ENCODE measurements around a stretch of chr14.

DNA sequence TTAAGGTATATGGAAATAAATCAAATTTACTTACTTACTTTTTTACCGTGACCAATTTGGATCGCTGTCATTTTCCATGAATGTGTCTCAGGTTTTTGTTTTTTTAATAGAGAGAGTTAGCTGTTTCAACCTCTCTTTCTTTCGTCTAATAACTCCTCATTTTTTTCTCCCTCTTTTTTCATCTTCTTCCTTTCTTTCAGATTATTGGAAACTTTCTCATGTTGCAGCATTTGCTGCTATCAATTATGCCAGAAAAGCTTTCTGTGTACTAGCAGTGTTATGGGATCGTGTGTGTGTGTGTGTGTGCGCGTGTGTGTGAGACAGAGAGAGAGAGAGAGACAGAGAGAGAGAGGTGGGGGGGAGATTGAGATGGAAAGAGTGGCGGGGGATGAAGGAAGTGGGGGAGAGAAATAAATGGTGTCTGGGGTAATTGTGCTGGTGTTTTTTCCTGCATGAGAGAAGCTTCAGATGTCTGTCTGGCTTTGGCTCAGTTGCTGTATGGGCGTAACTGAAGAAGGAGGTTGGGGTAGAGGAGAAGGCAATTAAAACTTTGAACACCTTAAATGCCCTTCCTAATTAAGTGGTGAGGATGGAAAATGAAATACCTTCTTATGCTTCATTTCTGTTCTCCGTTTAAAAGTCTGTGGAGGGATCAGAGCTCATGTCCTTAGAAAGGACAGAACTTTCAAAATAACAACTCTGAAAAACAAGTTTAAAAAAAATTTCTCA is 268.9 kb downstream of the RAD51B start:
- PRO-cap, result no peak

- PRO-cap, result no peak
Measured at GRCh38 chr14:68137458-68138386, 318.1 kb downstream of the RAD51B start.

DNA sequence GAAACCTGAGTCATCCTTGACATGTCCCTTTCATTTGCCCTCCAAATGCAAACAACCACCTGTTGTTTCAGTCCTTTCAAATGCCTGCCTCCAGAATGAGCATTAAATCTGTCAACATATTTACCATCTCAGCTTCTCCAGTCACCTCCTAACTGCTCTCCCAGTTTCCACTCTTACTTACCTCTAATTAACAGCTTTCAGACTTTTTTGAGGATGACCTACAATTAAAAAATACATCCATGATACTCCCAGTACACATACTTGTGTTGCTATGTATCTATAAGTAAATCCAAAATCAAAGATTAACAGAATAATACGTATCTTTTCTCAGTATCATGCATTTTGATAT is 375.7 kb downstream of the RAD51B start:
- PRO-cap, result no peak

DNA sequence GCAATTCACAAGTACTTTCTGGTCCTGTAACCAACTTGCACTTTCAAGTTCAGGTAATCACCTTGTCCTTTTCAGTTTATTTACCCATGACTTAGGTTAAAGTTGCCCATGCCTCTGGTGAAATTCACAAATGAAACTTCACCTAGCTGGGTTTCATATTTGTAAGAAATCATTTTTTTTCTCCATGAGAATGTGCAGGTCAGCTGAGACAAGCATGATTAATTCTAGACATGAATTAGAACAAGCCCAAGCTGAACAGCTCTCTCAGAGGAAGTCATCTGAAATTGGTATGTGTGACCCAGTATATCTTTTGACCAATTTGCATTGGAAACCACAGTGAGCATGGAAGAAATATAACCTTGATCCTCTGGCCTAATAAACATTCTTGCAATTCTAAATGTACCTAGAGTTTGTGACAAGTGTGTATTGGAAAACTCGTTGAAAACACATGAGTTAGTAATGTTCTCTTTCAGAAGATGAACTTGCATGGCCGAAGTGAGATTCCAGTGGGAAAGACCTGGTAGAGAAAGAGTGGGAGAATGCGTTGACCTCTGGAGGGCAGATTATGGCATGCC is 486.5 kb downstream of the ZFP36L1 start:
- PRO-cap, result no peak

GRCh38 chr14:68364207-68364821 is 428.6 kb downstream of the ZFP36L1 start:
- PRO-cap, result bidirectional peak, plus-strand start at chr14:68364576, minus-strand start at chr14:68364369

GRCh38 chr14:68384441-68384773 is 408.5 kb downstream of the ZFP36L1 start:
- PRO-cap, result no peak

- PRO-cap, result no peak
Measured at GRCh38 chr14:68451832-68452522, 340.9 kb downstream of the ZFP36L1 start.

DNA sequence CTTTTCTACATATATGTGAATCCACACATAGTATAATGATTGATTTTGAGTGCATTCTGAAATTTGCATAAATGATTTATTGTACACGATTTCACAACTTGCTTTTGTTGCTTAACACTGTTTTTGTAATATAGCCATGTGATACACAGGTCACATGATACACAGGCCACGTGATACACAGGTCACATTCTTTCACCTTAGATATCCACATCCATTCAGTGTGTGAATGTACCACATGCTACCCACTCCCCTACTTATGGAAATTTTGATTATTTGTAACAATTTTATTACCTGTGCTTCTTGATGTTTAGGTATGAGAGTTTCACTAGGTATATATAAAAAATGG is 319.0 kb downstream of the ZFP36L1 start:
- PRO-cap, result no peak

GRCh38 chr14:68509829-68510686 is 282.8 kb downstream of the ZFP36L1 start:
- PRO-cap, result no peak

DNA sequence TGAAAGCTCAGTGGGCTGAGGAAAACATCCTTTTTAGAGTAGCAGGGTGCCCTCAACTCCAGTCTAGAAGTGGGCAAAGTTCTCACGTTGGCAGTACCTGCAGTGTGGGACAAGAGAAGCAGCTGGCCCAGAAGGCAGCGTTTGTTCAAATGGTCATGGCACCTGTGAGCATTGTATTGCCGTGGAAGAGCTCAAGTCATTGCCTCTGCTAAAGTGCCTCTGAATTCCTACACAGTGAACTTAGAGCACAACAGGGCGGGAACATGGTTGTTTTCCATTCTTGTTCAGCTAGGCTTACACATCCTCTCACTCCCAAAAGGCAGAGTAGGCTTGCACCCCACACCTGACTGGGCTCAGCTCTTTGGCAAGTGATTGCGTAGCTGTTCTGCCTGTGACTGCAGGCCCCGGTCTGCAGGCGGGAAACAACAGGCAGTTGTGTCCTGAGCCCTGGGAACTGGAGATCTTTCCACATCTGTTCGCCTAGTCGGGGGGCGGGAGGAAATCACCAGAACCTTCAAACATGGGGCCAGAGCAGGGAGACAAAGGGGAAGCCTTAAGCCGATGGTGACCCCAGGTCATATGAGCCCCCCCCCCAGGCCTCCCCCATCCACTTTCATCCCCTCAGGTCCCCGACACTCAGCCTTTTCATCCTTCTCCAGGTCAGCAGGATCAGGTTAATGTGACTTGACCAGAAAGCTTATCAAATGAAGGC is 274.7 kb downstream of the ZFP36L1 start:
- PRO-cap, result no peak

DNA sequence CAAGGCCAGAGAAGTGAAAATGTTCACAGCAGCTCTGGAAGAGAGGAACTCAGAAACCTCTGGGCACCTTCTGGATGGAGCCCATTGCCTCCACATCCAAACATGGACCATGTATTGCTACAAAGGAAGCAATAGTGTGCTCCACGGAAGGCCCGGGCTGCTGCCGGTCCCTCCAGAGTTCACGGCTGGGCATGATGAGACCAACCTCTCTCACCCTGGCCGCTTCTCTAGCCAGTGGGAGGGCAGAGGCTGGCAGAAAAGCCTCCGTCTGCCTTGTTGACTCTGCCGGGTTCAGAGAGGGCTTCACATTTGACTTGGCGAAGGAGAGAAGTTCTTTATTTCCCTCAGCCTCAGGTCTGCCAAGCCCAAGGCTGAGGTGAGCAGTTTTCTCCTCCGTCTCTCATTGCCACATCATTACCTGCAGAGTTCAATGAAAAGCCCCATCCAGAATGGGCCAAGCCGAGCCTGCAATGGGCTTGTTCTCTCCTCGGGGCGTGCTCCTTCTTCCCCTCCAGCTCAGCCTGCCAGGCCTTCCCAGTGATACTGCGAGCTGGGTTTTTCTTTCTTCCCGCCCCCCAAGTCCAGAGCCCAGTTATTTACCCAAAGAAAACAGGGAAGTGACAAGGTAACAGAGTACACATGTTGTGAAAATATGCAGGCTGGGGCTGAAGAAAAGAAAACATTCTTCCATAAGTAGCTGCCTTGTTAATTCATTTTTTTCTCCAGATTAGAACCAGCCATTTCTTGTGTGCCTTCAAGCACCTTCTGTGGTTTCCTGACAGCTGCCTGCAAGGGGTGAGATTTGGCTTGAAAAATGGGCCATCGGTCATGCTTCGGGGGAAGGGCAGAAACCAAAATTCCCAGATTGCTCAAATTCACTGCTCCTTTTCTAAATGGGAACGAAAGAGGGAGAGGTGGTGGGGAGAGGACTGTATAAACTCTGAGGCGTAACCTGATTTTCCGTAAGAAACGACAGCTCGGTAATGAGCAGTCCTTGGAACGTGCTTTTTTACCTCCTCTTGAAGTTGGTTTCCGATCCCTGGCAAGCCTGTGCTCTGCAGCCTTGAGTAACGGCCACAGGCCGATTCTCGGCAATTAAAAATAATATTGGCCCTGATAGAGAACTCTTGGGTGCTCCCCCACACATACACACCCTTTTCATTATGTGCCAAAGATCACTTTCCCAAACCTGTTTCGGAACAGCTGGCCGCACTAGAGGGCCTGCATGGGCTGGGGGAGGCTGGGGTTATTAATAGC is 229.6 kb downstream of the ZFP36L1 start:
- PRO-cap, result no peak

GRCh38 chr14:68565066-68565739 is 227.7 kb downstream of the ZFP36L1 start:
- PRO-cap, result no peak

- PRO-cap, result no peak
Measured at GRCh38 chr14:68569831-68570497, 222.9 kb downstream of the ZFP36L1 start.

DNA sequence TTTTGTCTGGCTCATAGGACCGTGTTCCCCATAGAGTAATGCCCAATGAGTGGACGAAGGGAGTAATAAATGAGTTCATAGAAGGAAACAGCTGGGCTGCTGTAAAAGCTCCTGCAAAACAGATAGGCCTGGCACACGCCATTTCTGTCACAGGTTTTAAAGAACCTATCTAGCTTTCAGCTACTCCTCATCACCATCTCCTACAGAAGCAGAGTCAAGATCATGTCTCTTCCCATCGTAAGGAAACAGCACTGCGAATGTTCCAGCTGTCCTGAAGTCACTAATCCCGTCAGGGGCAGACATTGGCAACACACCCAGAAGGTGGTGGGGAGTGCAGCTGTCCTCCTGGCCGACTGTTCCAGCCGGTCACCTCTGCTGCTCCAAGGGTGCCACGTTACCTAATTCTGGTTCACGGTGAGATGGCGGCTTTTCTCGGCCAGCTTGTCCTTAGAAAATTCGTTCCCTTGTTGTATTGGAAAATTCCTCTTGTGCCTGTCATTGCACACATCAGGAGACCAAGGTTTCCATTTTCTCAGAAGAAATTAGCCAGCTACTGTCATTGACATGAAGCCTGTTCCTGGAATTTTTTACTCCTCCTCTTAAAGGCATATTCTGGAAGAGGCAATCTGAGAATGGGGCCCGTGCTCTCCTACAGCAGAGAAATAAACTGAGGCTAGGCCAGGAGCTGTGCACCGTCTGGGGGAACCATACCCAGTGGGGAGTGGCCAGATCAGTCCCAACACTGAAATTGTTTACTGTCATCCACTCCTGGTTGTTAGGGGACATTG is 196.1 kb downstream of the ZFP36L1 start:
- PRO-cap, result no peak

DNA sequence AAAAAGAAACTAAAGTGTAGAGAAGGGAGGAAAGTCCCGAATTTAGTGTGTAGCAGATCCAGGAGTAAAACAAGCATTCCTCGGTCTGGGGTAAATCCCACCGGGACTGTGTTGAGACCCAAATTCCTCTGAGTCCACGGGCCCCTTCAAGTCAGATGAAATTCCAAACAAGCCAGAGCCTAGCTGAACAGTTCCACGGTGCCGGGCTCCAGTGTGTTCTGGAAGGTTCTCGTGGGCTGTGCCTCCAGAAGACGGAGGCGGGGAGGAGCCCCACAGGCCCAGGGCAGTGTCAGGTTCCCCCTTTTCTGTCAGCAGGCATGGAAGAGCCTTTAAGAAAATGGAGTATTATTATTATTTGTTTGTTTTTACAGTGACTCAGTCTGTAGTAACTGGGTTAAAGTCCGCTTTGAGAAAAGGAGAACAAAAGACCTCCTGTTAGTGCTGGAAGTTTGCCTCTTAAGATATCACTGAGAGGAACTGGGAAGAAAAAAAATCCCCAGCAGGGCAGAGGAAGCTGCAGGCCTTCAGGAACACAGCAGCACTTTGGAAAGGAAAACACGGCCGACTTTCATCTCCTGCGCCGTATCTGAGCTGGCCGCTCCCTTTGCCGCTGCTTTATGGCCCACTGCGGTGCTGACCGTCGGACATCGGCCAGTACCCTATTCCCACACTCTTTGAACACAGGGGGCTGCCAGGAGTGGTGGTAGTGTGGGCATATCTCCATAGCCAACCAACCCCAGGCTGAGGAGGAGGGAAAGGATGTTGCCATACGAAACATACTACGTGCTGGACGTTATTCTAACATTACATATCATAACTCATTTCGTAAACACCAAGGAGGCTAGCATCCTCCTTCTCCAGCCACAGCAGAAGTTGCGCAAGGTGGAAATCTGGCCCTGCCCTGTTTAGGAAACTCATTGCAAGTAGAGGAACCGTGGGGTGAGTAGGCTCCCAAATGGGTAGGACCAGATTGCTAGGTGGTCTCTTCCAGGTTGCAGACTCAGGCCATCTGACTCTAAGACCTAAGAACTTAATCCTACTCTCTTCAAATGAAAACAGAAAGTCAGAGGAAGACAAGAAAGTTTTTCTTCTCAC is 194.0 kb downstream of the ZFP36L1 start:
- PRO-cap, result no peak

- PRO-cap, result no peak
Measured at GRCh38 chr14:68607117-68607438, 185.8 kb downstream of the ZFP36L1 start.

GRCh38 chr14:68628725-68629567 is 163.9 kb downstream of the ZFP36L1 start:
- PRO-cap, result no peak

DNA sequence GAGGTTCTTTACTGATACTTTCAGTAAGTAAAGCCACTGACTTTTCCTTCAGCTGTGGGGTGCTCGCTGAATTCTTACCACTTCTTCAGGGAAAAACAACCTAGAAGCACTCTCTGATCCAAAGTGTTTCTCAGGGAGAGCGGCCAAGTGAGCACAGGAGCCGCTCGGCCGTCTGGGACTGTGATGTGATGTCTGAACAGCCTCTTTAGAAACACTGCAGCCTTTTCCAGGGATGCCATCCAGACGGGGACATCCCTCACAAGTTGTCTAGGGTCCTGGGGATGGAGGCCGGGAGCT is 160.7 kb downstream of the ZFP36L1 start:
- PRO-cap, result no peak

DNA sequence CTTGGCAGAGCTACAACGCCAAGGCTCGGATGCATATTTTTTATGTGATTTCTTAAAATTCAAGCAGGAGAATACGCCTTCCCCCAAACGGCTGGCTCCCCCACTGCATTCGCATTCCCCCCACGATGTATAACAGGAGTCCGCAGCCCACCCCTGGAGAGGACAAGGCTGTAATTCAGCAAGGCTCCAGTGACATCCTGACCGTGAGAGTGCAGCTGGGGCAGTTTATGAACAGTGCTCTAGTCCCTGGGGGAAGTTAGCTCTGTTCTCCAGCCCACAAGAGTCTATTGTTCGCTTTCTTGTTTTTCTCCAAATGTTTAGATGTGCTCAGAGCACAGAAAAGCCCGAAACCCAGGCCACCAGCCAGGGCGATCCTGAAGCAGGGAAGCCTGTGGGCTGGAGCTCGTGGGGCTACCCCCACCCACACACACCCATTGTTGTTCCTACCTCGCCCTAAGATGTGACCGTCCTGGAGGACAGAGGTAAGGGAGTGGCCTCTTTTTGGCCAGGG is 159.5 kb downstream of the ZFP36L1 start:
- PRO-cap, result no peak

DNA sequence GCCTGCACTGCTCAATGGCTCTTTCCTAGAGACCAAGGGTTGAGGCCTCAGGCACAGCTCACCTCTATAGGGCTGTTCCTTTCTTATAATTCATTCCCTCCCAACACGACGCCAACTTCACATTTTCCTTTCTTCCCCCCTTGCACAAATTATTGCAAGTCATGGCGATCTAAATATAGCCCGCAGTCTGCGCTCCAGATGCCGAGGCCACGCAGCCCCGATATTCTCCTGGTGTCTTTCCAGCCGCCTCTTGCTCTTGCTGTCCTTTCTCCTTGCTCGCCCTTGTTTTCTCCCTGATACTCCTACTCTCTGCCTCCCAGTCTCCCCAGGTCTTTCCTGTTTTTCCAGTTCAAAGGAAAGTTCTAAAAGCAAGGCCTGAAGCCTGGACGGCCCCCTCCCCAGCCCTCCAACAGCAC is 140.8 kb downstream of the ZFP36L1 start:
- PRO-cap, result no peak

Data from neuron (in vitro differentiated cells).